Iris pigment epithelial cell (primary cell): Measurements from ENCODE around the genes PYDC1, TP53TG3C, TP53TG3F and ORC6.

- RRBS, result no CpG with 5 or more reads among the region's 7 CpGs
Measured at GRCh38 chr16:30998953-31000008, 11.2 kb downstream of the STX1B start.

GRCh38 chr16:31022540-31022881 lies 10.8 kb upstream of the STX4 start:
- RRBS, result no CpG with 5 or more reads among the region's 3 CpGs

- RRBS, result 98% methylated on average over 8 of the region's 20 CpGs
Measured at GRCh38 chr16:31078133-31078974, 4.1 kb downstream of the ZNF646 start.

DNA sequence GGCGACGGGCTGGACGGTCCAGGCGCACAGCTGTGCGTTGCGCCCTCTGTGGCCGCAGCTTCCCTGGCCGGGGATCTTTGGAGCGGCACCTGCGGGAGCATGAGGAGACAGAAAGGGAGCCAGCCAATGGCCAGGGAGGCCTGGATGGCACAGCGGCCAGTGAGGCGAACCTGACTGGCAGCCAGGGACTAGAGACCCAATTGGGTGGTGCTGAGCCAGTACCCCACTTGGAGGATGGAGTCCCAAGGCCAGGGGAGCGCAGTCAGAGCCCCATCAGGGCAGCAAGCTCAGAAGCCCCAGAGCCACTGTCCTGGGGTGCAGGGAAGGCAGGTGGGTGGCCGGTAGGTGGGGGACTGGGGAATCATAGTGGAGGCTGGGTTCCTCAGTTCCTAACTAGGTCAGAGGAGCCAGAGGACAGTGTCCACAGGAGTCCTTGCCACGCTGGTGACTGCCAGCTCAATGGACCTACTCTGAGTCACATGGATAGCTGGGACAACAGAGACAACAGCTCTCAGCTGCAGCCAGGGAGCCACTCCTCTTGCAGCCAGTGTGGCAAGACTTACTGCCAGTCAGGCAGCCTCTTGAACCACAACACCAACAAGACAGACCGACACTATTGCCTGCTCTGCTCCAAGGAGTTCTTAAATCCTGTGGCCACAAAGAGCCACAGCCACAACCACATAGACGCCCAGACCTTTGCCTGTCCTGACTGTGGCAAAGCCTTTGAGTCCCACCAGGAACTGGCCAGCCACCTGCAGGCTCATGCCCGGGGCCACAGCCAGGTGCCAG lies 6.4 kb downstream of the ZNF646 start:
- RRBS, result 94% methylated on average over 1 of the region's 18 CpGs

DNA sequence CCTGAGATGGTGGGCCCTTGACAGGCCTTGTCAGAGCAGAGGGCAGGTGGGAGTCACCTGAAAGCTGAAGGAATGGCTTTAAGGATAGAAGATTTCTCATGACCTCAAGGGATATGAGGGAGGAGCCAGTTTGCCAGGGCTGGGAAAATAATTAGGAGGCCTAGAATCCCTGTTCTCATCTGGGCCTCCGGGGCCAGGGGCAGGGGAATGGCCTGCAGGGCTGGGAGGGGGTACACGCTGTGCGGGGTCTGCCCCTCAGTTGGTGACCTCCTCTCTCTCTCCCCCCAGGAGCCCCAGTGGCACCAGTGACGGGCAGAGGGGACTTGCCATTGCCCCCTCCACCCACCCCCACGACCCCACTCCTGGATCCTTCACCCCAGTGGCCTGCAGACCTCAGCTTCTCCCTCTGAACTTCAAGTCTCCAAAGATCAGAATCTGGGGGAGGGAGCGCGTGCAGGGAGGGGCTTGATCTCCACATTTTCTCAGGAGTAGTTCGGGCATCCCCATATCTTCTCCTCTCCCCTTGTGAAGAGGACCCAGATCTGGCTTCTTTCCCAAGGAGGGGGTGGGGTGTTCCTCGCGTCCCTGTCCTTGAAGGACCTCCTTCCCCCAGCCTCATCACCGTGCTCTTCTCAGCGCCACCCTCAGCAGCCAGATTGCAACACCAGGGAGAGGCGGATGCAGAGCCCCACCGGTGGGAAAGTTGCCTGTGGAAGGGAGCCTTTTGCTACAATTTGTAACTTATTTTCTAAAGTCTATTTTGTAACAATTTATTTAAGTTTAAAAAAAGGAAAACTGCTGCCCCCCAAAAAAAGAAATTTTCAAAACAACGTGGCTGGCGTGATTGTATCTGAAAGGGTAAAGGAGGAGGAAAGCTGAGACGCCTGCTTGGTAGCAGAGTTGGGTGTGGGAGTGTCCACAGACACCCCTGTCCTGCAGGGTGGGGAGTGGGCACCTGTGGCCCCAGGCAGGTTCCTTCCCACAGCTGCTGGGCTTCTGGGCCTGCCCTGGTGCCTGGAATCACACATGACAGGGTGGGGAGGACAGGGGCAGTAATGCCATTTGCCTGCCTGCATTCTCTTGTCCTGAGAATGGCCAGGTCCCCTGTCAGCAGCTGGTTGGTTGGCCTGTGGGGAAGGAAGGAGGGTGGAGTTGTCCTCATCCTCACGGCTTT lies 5.7 kb downstream of the PRSS53 start:
- RRBS, result no CpG with 5 or more reads among the region's 18 CpGs

DNA sequence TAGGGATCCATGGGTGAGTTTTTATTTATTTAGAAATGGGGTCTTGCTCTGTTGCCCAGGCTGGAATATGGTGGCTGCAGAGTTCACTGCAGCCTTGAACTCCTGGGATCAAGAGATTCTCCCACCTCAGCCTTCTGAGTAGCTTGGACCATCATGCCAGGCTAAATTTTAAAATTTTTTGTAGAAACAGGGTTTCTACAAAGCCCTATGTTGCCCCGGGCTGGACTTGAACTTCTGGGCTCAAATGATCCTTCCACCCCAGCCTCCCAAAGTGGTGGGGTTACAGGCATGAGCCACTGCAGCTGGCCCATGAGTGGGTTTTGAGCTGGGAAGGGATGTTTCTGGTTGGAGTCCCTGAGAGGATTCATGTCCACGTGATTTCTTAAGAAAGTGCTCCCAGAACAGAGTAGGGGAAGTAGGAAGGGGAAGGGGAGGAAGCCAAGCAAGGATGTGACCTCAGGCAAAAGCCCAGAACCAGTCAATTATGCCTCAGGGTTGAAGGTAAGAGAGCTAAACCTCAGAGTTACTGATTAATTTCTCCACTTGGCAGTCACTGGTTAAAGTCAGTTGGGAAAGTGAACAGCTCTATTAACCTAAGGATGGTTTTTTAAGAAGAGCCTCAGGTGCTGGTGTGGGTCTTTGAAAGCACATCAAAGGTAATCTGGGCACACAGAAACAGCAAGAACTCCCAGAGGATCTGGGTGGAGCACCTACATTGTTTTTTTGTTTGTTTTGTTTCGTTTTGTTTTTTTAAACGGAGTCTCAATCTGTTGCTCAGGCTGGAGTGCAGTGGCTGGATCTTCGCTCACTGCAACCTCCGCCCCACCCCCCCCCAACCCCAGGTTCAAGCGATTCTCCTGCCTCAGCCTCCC lies 3.8 kb upstream of the KAT8 start:
- RRBS, result no CpG with 5 or more reads among the region's 7 CpGs

DNA sequence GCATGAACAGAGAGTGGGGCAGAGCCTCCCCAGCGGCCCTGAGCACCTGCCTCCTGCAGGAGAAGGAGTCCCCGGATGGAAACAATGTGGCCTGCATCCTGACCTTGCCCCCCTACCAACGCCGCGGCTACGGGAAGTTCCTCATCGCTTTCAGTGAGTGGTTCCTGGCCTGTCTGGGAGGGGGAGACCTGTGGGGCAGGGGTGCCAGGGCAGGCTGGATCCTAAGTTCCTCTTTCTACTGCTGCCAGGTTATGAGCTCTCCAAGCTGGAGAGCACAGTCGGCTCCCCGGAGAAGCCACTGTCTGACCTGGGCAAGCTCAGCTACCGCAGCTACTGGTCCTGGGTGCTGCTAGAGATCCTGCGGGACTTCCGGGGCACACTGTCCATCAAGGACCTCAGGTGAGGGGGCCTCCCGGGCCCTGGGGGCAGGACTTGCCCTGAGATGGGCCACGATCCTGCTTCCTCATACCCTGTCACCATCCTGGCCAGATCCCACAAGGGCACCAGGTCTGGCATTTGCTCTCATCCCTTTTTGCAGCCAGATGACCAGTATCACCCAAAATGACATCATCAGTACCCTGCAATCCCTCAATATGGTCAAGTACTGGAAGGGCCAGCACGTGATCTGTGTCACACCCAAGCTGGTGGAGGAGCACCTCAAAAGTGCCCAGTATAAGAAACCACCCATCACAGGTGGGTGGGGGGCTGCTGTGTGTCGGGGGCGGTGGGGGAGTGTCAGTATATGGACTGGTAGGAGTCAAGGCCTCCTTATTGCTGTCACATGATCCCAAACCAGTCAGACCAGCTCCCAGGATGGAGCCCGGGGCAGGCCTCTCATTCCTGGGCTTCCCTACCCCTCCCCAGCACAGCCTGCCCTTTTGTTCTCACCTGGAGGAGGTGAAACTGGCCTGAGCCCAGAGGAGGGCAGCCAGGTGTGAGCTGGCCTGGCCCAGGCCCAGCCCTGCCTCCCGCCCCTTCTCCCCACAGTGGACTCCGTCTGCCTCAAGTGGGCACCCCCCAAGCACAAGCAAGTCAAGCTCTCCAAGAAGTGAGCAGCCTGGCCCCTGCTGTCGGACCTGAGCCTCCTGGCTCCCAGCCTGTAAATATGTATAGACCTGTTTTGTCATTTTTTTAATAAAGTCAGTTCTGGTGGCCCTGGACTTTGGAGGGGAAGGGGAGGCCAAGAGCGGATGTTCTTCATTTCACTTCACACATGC lies 4.9 kb downstream of the PRSS8 start:
- RRBS, result 92% methylated on average over 3 of the region's 22 CpGs

DNA sequence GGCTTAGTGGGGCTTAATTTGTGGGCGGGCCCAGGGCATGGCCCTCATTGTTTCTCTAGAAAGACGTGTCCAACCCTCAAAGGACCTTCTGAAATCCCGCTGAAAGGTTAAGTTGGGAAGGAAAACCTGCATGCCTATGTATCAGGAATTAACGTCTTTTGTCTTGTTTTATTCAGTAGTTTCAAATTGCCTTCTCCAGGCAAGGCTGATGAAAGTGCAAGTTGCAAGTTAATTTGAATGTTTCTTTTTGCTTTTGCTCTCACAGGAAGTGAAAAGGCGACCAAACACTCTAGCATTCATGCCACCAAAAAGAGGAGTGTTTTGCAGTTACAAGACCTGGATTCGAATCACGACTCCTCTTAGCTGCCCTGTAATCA lies 1.1 kb upstream of the FUS start:
- RRBS, result no CpG with 5 or more reads among the region's 7 CpGs

DNA sequence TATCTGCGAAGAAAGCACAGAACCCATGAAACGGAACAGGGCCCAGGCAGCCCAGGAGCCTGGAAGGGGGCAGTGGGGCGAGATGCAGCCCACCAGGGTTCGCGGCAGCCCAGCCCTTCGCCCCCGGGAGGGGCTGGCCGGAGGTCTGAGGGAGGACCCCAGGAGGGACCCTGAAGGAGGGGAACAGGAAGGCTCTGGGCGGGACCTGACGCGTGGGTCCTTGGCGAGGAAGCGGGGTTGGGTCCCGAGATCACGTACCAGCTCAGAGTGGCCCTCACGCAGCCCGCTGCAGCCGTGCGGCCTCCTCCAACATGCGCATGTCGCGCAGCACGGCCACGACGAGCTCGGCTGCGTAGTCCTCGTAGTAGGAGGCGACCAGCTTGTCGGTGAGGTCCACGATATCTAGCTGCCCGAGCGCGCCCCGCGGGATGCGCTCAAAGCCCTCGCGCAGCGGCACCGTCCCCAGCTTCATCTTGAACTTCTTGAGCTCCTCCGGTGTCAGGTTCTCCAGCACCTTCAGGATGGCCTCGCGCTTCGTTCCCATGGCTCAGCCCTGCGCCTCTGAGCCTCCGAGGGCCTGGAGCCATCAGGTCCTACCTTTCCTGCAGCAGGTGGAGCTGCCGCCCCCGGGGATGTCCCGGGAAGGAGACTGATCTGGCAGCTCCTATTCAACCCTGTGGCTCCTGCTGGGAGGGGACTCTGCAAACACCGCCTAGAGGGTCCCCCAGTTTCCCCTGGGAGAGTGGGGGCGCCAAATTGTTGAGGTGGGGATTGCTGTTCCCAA lies at the start of gene PYDC1:
TSS of gene PYDC1 (minus strand) at position 651 of the 784 bp plus-strand sequence.
- RRBS, result no CpG with 5 or more reads among the region's 52 CpGs

DNA sequence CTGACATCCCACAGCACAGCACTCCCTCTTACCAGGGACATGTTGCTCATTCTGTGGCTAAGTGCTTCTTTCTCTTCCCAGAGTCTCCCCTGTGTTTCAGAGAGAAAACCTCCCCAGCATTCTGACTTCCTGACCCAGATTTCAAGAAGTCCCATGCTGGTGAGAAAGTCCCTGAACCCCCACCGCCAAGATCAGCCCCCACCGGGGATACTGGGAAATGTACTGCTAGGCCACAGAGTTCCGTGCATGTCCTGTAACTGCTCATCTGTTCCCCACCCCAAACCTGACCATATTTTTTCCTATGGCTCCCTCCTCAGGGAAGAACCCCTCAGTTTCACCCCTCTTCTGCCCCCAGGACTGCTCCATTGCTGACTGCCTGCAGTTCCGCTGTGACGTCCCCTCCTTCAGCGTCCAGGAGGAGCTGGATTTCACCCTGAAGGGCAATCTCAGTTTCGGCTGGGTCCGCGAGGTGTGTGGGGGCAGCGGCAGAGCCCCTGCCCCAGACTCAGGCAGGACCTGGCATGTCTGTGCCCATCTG lies 4.6 kb downstream of the COX6A2 start:
- RRBS, result no CpG with 5 or more reads among the region's 10 CpGs

DNA sequence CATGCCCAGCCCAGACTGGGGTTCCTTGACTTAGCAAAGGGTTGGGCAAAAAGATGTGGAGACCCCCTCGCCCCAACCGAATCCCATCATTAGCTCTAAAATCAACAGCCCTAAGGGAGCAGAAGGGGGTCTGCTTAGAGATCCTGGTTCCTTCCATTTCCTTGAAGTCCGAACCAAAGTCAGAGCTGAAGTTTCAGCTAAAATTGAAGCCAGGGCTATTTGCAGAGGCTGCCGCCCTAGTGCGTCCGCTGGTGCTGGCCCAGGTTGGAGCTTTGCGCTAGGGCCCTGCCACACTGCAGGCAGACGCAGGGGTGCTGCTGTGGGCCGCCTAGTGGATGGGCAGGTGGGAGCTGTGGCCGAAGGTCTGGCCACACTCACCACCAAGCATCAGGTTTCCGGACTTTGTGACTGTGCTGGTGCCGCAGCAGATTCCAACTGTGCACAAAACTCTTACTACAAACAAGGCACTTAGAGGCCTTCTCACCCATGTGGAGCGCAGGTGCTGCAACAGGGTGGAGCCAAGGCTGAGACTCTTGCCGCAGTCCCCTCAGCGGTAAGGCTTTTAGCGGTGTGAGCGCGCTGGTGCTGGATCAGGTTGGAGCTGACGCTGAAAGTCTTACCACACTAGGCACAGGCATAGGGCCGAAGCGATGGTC lies 1.4 kb upstream of the ARMC5 start:
- RRBS, result no CpG with 5 or more reads among the region's 21 CpGs

GRCh38 chr16:31477032-31477258 lies 5.0 kb downstream of the TGFB1I1 start:
- RRBS, result no CpG with 5 or more reads among the region's 21 CpGs

DNA sequence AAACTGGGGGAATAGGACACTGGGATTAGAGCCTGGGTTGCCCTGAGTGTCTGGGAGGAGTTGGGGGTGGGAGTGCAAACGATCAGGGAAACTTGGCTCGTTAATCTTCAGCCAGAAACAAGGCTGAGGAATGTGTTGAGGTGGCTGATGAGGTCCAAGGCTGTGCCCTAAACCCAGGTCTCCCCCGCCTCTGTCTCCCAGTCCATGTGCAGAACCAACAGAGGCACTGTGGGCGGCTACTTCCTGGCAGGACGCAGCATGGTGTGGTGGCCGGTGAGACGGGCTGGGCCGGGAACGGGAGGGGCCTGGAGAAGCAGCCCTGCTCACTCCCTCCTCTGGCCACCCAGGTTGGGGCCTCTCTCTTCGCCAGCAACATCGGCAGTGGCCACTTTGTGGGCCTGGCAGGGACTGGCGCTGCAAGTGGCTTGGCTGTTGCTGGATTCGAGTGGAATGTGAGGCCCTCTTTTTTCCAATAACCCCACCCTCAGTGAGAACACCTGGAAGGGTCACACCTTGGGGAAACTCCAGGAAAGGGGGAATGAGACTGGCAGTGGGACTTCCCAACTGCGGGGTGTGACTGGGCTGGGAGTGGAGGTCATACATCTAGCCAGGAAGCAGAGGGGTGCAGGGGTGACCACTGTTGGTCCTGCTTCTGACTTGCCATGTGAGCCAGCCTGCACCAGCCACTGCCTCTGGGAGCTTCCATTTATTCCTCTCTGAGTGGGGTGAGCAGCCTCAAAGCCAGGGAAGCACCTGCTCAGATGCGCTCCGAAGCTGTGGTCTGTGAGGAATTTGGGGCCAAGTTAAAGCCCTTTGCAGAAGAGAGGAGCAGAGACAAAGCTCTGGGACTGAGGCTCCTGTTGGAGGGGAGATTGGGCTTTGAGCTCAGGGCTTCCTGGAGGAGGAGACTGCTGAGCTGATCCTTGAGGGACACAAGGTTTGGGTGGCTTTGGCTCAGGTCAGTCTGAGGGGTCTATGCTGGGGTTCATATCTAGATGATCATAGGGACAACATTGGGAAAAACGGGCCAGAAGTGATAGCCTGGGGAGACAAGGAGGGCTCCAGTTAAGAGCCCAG lies 1.9 kb downstream of the SLC5A2 start:
- RRBS, result no CpG with 5 or more reads among the region's 17 CpGs

DNA sequence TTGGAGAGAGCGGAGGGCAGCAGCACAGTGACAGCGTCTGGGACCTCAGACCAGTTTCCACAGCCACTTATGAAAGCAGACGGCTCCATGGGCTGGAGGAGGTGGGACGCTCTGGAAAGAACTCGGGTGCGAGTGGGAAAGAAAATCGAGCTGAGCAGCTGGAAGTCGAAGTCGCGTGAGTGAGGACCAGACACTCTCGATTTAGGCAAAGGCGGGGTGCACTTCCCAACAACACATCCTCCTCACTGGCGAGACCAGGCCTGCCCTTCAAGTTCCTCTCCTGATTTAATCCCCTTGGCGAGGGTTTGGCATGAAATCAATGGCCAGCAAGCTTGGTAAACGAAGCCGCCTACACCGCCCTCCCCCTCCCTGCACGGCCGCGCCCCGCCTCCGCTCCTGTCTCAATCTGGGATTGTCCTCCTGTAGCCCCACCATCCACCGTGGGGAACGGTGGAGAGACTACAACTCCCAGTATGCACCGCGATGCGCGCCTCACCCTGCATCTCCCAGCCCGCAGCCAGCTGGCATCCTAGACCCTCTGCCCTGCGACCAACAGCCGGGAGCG lies at the start of gene TP53TG3C:
TSS of gene TP53TG3C (plus strand) at position 416 of the 565 bp plus-strand sequence.
- RRBS, result no CpG with 5 or more reads among the region's 32 CpGs

DNA sequence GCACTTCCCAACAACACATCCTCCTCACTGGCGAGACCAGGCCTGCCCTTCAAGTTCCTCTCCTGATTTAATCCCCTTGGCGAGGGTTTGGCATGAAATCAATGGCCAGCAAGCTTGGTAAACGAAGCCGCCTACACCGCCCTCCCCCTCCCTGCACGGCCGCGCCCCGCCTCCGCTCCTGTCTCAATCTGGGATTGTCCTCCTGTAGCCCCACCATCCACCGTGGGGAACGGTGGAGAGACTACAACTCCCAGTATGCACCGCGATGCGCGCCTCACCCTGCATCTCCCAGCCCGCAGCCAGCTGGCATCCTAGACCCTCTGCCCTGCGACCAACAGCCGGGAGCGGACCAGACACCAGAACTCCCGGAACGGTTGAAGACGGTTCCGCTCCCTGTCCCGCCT lies at the start of gene TP53TG3F:
TSS of gene TP53TG3F (plus strand) at position 198 of the 404 bp plus-strand sequence.
- RRBS, result no CpG with 5 or more reads among the region's 25 CpGs

GRCh38 chr16:33686895-33687440 lies 227.6 kb downstream of the TP53TG3F start:
- RRBS, result no CpG with 5 or more reads among the region's 2 CpGs

DNA sequence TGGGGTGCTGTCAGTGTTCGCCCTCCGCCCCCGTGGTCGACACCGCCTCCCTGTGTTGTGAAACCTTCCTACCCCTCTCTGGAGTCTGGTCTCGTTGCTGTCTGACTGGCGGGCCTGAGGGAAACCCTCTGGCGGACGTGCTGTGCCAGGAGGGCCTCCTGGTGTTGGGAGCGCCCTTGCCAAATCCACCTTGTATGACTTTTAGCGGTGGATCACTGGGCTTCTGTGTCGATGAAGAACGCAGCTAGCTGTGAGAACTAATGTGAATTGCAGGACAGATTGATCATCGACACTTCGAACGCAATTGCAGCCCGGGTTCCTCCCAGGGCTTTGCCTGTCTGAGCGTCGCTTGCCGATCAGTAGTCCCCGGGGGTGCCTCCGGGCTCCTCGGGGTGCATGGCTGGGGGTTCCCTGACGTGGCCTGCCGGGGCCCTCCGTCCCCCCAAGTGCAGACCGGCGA lies 703.4 kb downstream of the TP53TG3F start:
- RRBS, result 42% methylated on average over 11 of the region's 28 CpGs

GRCh38 chr16:46688977-46690006 lies at the start of gene ORC6:
Gene ORC6, plus strand, starts transcription at chr16:46689659.
- RRBS, result 1% methylated on average over 11 of the region's 87 CpGs

- RRBS, result 84% methylated on average over 3 of the region's 13 CpGs
Measured at GRCh38 chr16:46736675-46737110, 11.5 kb downstream of the MYLK3 start.

- RRBS, result 33% methylated on average over 4 of the region's 25 CpGs
Measured at GRCh38 chr16:46757227-46758256, 9.4 kb upstream of the MYLK3 start.